Prostate gland (tissue), 2 donors: ENCODE data around the genes HLA-B and HSPA1B.

DNA sequence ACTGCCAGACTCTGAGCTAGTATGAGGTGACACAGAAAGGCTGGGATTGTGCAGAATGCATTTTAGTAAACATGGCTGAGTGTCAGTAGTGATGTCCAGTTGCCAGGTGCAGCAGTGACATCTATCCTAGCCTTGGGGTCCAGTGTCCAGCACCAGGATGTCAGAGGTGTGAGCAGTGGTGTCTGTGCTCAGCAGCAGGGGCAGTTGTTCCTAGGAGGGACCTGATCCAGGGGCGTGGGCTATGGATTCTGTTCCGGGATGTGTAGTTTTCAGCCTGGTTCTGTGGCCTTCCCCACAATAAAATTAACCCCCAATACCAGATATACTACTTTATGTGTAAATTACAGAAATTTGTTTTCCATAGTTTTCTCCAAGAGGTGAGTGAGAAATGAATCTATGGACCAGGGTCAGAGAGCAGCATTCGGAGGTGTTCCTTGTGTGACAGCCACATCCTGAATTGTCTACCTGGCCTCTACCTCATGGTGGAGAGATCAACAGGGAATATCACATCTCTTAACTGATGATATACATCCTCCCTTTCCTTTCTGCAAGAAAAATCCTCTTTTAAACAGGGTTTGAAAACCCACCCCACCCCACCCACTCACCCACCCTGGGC, 5.8 kb downstream of the HLA-C start:
- PRO-cap: no peak
- RAMPAGE, long total RNA, 2 experiments: no peak in any of the 2 experiments

GRCh38 chr6:31268569-31269408, 3.1 kb downstream of the HLA-C start:
- PRO-cap: no peak
- RAMPAGE, long total RNA, 2 experiments: start-site peak on the plus strand in 1 of 2 experiments, at chr6:31268968-31269017 at its widest, 15 reads per replicate

DNA sequence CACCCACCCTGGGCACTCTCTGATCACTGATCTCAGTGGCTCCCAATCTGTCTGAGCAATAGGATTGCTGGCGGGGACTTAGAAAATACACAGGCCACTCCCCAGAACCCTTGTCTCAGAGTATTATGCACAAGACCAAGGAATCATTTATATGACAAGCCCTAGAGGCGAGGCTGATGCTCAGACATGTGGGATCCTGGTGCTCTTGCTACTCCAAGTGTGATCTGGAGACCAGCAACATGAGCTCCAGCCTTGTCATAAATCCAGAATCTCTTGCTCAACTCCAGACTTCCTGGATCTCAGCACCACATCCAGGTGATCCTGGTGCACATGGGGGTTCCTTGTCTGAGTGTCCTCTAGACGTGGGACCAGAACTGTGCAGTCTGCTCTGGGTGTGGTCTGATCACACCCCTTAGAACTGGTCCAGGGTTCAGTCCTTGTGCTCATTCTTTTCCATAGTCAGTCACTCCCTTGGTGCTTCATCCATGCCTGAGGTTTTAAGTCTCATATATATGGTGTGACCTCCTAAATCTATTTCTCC, 5.3 kb downstream of the HLA-B start:
- PRO-cap: no peak
- RAMPAGE, long total RNA, 2 experiments: no peak in any of the 2 experiments

DNA sequence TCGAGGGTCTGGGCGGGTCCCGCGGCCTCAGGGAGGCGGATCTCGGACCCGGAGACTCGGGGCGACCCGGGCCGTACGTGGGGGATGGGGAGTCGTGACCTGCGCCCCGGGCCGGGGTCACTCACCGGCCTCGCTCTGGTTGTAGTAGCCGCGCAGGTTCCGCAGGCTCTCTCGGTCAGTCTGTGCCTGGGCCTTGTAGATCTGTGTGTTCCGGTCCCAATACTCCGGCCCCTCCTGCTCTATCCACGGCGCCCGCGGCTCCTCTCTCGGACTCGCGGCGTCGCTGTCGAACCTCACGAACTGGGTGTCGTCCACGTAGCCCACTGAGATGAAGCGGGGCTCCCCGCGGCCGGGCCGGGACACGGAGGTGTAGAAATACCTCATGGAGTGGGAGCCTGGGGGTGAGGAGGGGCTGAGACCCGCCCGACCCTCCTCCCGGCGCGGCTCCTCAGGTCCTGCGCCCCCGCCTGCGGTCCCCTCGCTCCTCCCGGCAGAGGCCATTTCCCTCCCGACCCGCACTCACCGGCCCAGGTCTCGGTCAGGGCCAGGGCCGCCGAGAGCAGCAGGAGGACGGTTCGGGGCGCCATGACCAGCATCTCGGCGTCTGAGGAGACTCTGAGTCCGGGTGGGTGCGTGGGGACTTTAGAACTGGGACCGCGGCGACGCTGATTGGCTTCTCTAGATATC, at the start of gene HLA-B:
HLA-B (minus strand) TSS at position 617 of the 687 bp plus-strand sequence.
- PRO-cap: unidirectional peak, minus-strand start at position 182 of the sequence; bidirectional peak, plus-strand start outside the sequence, minus-strand start at position 617 of the sequence
- RAMPAGE, long total RNA, 2 experiments: start-site peak on the minus strand in 2 of 2 experiments, centred at positions 592 to 614 of the sequence, 833 to 2,099 reads per replicate

GRCh38 chr6:31402347-31403289, 777 bp upstream of the MICA start:
- PRO-cap: unidirectional peak, plus-strand start at chr6:31403036; unidirectional peak, minus-strand start at chr6:31403188
- RAMPAGE, long total RNA, 2 experiments: no peak in any of the 2 experiments

- PRO-cap: no peak
- RAMPAGE, long total RNA, 2 experiments: no peak in any of the 2 experiments
These were observed 35.7 kb upstream of the MICB start for GRCh38 chr6:31462218-31462644.

DNA sequence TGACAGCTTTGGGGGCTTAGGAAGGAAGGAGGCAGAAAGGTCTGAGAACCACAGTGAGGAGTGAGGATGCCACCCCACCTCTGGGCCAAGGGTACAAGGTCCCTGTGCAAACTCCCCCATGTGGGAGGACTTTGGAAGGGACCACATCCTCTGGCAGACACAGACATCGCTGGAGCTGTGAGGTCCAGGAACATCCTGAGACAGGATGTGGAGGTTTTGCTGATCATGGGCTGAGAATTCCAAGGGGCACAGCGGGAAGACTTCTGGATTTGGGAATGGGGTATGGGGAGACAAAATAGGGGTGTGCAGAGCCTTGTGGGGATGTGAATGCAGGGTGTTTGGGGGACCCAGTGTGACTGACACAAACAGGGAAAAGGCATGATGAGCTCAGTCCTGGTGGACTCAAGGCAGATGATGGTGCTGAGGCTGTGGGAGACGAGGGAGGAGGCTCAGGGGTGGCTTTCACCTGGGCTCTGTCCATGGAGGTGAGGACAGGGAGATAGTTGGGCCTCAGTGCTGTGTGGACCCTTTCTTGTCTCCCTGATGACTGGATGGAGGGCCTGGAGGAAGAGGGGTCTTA, 26.4 kb upstream of the MICB start:
- PRO-cap: no peak
- RAMPAGE, long total RNA, 2 experiments: no peak in any of the 2 experiments

- PRO-cap: no peak
- RAMPAGE, long total RNA, 2 experiments: no peak in any of the 2 experiments
These were observed 516 bp downstream of the NFKBIL1 start for GRCh38 chr6:31547964-31548283.

DNA sequence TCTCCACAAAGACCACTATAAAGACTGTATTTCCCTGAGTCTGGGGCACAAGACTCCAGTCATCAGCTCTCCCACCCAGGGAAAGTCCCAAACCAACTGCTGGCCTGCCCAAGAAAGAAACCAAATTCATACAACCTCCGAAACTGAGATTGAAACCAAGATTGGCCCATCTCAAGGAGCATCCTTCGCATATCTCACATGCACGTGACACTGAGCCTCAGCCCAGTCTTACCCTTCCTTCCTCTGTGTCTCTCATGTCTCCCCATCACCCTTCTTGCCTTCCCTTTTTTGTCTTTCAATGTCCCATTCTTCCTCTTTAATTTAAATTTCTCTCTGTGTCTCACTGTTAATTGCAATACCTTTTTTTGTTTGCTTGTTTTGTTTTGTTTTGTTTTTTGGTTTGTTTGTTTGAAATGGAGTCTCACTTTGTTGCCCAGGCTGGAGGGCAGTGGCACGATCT, 3.4 kb upstream of the LTA start:
- PRO-cap: no peak
- RAMPAGE, long total RNA, 2 experiments: no peak in any of the 2 experiments

DNA sequence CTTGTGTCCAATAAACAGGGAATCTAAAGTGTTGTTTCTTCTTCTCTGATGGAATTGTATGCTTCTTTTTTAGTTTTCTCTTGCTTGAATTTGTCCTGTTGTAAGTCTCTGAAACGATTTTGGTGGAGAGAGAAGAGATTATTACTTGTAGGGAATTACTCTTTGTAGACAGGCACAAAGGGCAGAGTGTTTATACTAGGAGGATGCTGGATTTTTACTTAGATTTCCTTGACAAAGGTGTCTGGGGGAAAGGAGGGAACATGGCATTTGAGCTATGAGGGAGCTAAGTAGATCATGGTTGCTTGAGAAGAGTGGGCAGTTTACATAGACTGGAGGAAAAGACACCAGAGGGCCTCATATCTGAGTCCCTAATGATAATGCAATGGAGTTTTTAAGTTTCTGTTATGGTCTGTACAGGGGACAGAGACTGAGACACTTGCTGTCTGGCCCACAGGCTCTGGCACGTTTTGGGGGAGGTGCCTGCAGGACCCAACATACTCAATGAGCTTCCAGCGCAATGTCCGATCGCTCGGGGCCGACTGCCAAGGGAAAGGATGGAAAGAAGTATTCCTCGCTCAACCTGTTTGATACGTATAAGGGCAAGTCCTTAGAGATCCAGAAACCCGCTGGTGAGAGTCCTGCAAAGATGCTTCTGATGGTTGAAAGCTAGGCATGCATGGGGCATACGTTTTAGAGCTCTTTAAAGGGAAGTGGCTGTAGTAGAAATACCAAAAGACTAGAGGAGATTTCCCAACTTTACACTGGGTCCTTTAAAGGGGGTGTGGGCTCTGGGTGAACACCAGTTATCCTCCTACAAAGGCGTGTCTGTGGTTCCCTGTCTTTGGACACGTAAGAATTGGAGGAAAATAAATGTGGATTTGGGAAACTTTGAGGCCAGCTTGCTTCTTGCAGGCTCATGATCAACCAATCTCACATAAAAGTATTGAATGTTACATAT, 2.0 kb downstream of the PRRC2A start:
- PRO-cap: unidirectional peak, minus-strand start at position 469 of the sequence
- RAMPAGE, long total RNA, 2 experiments: no peak in any of the 2 experiments

- PRO-cap: no peak
- RAMPAGE, long total RNA, 2 experiments: no peak in any of the 2 experiments
These were observed 4.8 kb downstream of the PRRC2A start for GRCh38 chr6:31625178-31625820.

DNA sequence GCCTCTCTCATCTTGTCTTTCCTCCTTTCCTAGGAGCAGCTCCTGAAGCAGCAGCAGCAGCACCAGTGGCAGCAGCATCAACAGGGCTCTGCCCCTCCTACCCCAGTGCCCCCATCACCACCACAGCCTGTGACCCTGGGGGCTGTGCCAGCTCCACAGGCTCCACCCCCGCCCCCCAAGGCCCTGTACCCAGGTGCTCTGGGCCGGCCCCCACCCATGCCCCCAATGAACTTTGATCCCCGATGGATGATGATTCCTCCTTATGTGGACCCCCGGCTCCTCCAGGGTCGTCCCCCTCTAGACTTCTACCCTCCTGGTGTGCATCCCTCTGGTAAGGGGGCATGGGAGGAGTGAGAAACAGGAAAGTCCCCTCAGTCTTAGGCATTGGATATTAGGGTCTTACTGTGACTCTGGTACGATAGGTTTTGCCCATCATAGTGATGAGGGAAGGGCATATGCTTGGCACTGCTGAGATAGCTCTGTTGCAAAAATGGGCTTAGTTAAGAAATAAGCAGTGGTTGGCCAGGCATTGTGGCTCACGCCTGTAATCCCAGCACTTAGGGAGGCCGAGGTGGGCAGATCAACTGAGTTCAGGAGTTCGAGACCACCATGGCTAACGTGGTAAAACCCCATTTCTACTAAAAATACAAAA, 9.1 kb downstream of the PRRC2A start:
- PRO-cap: no peak
- RAMPAGE, long total RNA, 2 experiments: no peak in any of the 2 experiments

DNA sequence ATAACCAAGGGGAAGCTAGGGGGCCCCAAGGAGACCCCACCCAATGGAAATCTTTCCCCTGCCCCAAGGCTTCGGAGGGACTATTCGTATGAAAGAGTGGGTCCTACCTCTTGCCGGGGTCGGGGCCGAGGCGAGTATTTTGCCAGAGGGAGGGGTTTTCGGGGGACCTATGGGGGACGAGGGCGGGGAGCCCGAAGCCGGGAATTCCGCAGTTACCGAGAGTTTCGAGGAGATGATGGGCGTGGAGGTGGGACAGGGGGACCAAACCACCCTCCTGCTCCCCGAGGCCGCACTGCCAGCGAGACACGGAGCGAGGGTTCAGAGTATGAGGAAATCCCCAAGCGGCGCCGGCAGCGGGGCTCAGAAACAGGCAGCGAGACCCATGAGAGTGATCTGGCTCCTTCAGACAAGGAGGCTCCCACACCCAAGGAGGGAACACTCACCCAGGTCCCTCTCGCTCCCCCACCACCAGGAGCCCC, 11.2 kb downstream of the PRRC2A start:
- PRO-cap: no peak
- RAMPAGE, long total RNA, 2 experiments: no peak in any of the 2 experiments

DNA sequence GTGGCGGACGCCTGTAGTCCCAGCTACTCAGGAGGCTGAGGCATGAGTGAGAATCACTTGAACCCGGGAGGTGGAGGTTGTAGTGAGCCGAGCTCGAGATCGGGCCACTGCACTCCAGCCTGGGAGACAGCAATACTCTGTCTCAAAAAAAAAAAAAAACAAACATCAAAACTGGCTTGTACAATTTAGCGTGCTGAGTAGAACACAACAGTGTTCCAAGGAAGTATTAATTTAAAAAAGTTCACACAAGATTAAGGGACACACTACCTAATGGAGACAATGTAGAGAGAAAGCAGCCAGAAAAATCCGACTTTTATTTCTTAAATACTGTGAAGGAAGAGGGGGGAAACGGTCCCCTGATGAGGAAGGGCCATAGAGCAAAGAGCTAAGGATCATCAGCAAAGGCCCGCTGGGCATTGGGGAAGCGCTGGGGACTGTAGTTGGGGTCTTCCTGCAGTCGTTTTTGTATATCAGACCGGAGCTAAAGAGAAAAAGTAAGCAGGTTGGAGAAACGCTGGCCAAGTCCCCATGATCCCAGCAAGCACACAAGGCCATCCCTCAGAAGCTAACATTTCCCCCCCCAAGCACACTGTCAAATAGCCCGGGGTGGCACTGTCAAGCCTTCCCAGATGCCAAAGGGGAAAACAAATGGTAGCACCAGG, 13.6 kb downstream of the BAG6 start:
- PRO-cap: no peak
- RAMPAGE, long total RNA, 2 experiments: no peak in any of the 2 experiments

GRCh38 chr6:31668925-31669601, 713 bp upstream of the LY6G5B start:
- PRO-cap: no peak
- RAMPAGE, long total RNA, 2 experiments: no peak in any of the 2 experiments

DNA sequence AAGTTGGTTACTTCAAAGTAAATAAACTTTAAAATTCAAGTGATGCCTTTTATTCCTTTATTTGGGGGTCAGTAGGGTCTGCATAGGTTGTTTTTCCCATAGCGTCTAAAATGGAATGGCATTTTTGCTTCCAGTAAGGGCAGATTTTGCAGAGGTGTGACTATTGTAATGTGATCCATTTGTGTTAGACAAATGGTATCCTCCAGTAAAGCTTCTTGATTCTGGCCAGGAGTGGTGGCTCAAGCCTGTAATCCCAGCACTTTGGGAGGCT, 2.5 kb downstream of the HSPA1A start:
- PRO-cap: bidirectional peak, plus-strand start at position 56 of the sequence, minus-strand start outside the sequence; bidirectional peak, plus-strand start at position 208 of the sequence, minus-strand start at position 223 of the sequence
- RAMPAGE, long total RNA, 2 experiments: no peak in any of the 2 experiments

DNA sequence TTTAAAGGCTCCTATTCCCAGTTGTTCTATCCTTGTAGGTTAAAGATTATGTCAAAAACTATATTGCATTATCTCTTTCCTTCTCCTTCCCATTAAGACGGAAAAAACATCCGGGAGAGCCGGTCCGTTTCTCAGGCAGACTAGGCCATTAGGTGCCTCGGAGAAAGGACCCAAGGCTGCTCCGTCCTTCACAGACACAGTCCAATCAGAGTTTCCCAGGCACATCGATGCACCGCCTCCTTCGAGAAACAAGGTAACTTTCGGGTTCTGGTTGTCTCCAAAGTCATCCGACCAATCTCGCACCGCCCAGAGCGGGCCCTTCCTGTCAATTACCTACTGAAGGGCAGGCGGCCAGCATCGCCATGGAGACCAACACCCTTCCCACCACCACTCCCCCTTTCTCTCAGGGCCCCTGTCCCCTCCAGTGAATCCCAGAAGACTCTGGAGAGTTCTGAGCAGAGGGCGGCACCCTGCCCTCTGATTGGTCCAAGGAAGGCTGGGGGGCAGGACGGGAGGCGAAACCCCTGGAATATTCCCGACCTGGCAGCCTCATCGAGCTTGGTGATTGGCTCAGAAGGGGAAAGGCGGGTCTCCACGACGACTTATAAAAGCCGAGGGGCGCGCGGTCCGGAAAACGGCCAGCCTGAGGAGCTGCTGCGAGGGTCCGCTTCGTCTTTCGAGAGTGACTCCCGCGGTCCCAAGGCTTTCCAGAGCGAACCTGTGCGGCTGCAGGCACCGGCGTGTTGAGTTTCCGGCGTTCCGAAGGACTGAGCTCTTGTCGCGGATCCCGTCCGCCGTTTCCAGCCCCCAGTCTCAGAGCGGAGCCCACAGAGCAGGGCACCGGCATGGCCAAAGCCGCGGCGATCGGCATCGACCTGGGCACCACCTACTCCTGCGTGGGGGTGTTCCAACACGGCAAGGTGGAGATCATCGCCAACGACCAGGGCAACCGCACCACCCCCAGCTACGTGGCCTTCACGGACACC, at the start of gene HSPA1B:
HSPA1B (plus strand) TSS at position 633 of the 986 bp plus-strand sequence.
- PRO-cap: bidirectional peak, plus-strand start at position 286 of the sequence, minus-strand start at position 207 of the sequence; bidirectional peak, plus-strand start at position 632 of the sequence, minus-strand start at position 453 of the sequence
- RAMPAGE, long total RNA, 2 experiments: start-site peak on the plus strand in 2 of 2 experiments, centred at positions 635 to 779 of the sequence, 93 to 254 reads per replicate

- PRO-cap: bidirectional peak, plus-strand start at chr6:31834916, minus-strand start at chr6:31834598
- RAMPAGE, long total RNA, 2 experiments: start-site peak on the plus strand in 2 of 2 experiments, at chr6:31834913-31834918 at its widest, 207 to 363 reads per replicate
These were observed 7.5 kb downstream of the HSPA1B start for GRCh38 chr6:31834754-31835732.

DNA sequence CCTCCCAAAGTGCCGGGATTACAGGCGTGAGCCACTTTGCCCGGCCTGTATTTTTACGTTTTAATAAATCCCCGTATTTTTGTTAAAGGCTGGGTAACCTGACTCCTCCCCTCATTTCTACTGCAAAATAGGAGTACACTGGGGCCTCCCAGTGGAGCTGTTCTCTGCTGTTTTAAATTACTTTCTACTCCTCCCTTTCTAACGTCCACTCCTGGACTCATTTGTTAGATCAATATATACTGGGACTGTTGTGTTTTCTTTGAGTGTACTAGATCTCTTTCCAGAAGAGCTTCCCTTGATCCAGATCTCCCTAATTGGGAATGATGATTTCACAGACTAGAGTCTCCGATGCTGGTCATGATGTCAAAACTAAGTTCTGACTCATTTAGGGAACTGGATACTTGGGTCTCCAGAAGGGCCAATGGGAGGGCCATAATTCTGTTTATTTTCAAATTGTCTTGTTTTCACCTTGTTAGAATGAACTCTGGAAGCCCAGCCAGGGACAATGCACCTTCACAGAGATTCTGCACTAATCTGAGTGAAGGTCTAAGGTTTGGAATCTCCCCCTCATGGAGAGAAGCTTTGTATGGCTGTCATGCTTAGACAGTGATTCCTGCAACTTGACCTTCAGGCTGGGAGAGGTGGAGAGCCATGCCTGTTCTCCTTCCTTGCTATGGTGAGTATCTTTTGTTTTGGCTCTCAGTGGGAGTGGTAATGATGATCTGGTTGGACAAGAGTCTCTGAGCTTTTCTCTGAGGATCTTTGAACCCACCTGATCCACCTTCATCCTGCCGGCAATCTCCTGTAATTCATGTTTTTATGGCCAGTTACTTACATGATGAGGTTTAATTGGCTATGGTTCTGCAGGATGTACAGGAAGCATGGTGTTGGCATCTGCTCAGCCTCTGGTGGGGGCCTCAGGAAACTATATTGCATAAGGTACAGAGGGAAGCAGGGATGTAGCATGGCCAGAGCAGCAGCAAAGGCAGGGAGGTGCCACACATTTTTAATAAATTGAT, 9.5 kb downstream of the HSPA1B start:
- PRO-cap: bidirectional peak, plus-strand start at position 224 of the sequence, minus-strand start at position 122 of the sequence; unidirectional peak, minus-strand start at position 316 of the sequence
- RAMPAGE, long total RNA, 2 experiments: no peak in any of the 2 experiments

GRCh38 chr6:31866137-31866429, 3.5 kb upstream of the NEU1 start:
- PRO-cap: no peak
- RAMPAGE, long total RNA, 2 experiments: no peak in any of the 2 experiments